Left common carotid artery plus branches (tissue), 1 donor: ENCODE measurements around a stretch of chr4.

DNA sequence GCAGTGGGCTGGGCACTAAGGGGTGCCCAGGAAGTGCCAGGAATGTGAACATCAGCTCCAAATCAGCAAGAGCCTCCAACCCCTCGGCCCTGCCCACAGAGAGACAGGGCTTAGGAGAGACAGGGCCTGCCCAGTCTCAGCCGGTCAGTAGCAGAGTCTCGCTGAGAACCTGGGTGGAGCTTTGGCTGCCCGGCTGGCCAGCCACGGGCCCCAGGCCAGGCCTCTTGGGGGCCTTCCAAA lies 4.2 kb upstream of the MXD4 start:
- PRO-cap, result no peak

DNA sequence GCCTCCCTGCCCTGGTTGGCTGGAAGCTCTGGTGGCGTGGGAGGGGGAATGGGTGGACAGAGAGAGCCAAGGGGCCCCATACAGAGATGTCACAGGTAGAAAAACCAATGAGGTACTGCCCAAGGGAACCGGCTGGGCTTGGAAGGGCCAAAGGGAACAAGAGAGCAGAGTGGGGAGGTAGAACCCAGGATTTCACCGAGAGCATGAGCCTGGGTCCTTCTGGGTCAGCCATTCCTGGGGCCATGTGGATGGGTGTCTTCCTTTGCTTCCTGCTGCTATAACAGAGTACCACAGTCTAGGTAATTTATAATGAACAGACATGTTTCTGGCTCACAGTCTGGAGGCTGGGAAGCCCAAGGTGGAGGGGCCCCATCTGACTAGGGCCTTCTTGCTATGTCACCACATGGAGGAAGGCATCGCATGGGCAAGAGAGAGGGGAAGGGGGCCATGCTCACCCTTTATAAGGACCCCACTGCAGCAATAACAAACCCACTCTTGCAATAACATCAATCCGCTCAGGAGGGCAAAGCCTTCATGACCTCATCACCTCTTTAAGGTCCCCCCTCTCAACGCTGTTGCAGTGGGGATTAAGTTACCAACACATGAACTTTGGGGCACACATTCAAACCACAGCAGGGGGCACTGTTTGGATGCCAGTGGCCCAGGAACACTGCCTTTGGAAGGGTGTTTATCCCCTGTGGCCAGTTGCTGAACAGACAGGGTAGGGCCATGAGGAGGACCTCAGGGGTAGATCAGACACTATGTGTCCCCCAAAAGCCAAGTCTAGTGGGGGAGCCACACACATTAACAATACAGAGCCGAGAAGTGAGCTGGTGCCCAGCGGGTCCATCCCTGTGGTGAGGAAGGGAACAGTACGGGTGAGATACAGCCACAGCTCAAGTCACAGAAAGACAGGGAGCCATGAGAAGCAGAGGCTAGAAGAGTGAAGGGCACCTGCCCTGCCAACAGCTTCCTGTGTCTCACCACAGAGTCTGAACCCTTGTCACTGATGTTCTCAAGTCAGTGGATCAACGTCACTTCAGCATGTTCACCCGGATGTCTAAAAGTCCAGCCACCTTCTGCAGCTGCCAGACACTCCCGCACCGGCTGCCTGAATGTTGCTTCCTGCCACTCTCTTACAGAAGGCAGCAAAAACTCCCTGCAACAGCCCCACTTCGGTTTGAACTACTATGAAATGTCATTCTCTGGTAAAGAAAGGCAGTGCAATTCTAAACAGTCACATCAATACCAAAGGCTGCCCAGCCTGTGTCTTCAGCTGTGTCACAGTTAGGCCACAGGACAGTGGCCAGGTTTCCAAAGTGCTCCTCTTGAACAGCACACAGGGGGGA lies 19.7 kb upstream of the MXD4 start:
- PRO-cap, result no peak

DNA sequence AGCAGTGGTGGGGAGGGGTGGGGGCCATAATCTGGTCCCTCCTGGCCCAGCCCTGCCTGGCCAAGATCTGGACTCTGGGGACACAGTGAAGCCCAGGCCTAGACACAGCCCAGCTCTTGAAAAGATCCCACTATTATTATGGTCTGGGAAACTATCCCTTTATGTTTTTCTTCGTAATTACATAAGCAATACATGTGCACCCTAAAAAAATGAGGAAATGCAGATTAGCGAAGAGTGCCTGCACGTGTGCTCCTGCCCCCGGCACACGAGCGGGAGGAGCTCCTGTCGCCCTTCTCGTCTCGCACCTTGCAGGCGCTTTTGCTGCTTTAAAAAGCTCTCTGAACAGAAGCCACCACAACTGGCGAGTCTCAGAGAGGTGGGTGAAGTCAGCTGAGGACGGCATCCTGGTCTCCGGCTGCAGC lies 28.9 kb upstream of the MXD4 start:
- PRO-cap, result no peak

DNA sequence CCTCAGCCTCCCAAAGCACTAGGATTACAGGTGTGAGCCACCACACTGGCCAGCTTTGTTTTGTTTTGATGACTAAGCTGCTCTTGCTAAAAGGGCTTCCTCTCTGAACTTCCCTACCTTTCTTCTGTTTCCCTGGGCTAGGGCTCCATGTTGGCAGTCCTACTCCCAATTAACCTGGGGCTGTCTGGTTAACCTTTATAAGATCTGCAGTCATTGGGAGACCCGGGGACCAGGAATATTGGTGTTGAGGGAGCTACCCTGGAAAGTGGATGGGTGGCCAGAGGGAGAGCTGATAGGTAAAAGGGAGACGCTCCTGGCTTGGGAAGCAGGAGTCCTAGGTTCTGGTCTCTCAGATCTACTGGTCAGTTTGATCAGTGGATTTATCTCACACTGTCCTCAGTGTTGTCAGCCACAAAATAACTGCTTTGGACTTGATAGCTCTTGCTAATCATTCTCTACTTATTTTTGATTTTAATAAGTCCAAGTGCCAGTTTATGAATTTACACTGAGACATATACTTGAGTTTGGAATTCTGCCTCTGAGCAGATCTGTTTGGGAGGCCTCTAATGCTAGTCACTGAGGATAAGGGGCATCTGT lies 33.2 kb upstream of the FAM193A start:
- PRO-cap, result no peak

- PRO-cap, result unidirectional peak, minus-strand start at chr4:2537267; unidirectional peak, minus-strand start at chr4:2537612
Observed at GRCh38 chr4:2536804-2537997, 754 bp downstream of the FAM193A start.

GRCh38 chr4:2714257-2714731 lies 41.8 kb downstream of the TNIP2 start:
- PRO-cap, result no peak

- PRO-cap, result no peak
Observed at GRCh38 chr4:2745221-2745702, 10.9 kb downstream of the TNIP2 start.

DNA sequence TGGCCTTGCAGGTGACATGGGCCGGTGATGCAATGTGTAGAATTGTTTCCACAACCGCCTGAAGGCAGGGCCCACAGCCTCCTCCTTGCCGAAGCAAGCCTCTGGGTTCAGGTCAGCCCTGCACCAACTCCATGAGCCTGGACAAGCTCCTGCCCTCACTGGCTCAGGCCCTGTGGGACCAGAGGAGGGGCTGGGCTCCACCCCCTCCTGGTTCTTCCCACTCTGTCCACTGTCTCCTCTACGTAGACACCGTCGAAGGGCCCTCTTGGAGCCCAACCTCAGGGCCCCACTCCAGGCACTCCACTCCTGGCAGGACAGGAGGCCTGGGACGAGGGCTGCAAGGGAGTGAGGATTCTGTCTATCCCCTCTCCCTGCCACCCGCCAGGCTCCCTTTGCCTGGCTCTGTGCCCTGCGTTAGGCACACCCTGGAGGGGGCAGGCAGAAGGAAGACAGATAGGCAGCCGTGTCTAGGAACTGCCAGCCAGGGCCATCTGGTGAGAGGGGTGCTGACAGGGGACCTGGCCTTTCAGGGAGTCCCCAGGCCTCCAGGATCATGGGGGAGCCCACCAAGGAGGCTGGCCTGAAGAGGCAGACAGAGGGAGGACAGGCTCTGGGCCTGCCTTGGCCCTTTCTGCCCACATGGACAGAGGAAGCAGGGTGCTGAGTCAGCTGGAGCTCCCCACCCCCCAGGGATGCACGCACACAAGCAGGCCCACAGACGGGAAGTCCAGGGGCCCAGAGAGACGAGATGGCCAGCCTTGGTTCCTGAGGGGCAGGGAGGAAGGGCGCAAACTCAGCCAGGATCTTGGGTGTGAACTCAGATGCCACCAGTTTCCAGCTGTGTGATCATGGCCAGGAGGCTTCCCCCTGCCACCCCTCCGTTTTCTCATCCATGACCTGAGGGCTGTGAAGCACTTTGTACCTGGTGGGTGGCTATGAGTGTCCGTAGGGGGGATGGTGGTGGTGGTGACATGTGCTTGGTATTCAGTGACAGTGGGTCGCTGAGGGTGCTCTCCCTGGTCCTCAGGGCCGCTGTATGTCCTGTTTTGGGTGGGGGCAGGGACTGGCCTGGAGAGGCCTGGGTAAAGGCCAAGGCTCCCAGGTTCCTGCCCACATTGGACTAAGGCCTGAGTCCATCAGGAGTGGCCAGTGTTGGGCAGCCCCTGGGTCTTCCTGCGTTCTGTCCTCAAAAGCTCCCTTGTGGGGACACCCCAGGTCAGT lies 1.7 kb downstream of the SH3BP2 start:
- PRO-cap, result no peak

- PRO-cap, result no peak
Observed at GRCh38 chr4:2796034-2797113, 3.5 kb downstream of the SH3BP2 start.

DNA sequence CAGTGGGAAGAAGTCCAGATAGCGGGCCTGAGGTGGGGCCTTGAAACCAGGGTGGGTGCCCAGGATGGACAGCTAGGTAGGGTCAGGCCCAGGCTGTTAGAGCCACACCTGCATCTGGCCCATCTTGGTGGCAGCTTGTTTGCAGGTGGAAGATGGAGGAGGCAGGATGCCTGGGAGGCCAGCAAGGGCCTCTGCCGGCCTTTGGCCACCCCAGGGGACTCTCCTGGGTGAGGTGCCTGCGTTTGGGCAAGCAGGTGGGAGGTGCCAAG lies 24.5 kb downstream of the SH3BP2 start:
- PRO-cap, result no peak

GRCh38 chr4:2860545-2861317 lies 17.1 kb downstream of the ADD1 start:
- PRO-cap, result no peak

- PRO-cap, result no peak
Observed at GRCh38 chr4:2867650-2868875, 24.4 kb downstream of the ADD1 start.

GRCh38 chr4:2936757-2937663 lies 2.4 kb upstream of the MFSD10 start:
- PRO-cap, result no peak

GRCh38 chr4:3037763-3038498 lies 36.5 kb upstream of the HTT start:
- PRO-cap, result no peak

DNA sequence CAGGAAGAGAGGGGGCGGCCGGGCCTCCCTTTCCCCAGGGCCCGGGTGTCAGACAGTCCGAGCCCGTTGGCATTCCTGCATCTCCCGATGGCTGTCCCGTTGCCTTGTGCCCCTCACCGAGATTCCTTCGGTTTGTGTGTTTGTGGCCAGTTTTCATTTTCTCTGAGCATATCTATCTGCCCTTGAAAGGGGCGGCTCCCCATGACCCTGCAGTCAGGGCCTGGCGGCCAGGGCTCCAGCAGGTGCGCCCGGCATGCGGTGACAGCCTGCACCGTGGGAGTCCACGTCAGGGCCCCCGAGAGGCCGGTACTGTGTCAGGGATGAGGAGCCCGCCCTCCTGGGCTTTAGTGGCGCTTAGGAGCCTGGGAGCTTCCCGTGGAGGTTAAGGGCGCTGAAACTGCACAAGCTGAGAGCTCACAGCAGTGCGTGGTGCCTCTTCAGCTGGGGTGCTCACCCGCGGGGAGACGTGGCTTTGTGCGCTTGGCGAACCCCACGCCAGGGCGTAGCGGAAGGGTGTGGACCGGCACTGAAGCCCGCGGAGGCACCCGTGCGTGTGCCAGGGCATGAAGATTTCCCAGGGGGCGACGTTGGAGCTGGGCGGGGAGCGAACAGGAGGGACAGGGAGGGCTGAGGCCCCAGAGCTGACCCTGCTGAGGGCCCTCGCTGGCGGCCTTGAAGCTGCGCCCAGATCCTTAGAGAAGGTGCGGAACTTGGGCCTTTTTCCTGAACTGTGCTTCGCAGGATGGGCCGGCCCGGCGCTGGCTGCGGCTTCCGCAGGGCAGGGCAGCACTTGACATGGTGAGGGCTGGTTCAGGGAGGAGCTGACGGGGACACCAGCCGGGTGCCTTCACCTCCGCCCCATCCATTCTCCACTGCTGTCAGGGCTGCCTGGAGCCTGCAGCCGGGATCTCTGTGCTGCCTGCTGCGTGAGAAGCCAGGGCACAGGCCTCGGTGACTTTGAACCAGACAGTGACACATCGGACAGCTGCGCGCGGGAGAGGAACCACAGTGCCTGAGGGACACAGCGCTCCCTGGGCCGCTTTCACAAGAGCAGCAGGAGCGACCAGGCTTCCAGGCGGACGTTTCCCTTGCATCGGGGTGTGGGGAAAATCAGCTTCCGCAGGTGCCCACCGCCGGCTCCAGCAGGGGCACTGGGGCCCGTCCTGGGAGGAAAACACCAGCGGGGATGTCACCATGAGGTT lies 33.0 kb upstream of the HTT start:
- PRO-cap, result unidirectional peak, plus-strand start at position 813 of the sequence

DNA sequence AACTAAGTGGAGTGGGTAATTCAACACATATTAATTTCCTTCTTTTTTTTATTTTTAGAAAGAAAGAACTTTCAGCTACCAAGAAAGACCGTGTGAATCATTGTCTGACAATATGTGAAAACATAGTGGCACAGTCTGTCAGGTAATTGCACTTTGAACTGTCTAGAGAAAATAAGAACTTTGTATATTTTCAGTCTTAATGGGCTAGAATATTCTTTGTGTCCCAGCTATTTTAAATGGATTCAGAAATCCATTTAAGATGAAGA lies 12.3 kb downstream of the HTT start:
- PRO-cap, result no peak

DNA sequence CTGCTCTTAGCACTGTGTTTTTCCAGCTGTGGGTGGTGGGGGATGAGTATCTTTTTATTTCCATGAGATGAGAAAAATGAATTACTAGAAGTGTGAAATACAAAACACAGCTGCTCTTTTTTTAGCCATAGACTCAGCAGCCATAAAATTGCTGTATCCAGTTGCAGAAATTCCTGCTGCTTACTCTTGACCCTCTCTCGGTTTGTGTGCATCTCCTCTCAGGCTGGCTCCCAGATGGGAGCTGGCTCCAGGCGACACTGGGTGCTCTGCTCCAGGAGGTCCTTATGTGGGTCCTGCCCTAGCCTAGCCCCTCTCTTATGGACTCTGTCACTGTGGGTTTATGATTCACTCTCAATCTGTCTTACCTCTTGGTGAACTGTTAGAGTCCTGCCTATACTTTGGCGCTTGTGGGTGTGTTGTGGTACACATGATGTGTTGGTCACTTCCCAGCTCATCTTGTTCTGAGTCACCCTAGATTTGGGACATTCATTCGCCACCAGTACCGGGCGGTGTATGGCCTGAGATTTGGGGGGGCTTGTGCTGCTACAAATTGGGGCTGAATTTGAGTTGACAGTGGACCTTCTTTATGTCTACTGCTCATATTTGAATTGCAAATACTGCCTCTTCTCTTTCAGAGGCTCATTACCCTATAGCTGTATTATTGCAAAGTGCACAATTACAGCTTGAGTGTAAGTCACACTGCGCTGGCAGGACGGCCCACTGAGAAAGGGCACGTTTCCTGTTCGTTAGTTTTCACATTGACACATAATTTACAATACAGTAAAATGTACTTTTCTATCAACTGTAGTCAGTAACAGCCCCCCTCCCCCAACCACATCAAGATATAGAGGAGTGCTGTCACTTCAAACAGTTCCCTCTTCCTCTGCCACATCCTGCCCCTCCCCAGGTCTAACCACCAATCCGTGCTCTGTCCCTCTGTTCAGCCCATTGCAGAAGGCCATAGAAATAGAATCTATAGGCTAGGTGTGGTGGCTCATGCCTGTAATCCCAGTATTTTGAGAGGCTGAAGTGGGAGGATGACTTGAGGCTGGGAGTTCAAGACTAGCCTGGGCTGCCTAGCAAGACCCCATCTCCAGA lies 46.9 kb upstream of the MSANTD1 start:
- PRO-cap, result no peak

GRCh38 chr4:3235047-3235932 lies 13.7 kb upstream of the MSANTD1 start:
- PRO-cap, result no peak

- PRO-cap, result no peak
Observed at GRCh38 chr4:3316167-3316549, 23.3 kb downstream of the RGS12 start.

DNA sequence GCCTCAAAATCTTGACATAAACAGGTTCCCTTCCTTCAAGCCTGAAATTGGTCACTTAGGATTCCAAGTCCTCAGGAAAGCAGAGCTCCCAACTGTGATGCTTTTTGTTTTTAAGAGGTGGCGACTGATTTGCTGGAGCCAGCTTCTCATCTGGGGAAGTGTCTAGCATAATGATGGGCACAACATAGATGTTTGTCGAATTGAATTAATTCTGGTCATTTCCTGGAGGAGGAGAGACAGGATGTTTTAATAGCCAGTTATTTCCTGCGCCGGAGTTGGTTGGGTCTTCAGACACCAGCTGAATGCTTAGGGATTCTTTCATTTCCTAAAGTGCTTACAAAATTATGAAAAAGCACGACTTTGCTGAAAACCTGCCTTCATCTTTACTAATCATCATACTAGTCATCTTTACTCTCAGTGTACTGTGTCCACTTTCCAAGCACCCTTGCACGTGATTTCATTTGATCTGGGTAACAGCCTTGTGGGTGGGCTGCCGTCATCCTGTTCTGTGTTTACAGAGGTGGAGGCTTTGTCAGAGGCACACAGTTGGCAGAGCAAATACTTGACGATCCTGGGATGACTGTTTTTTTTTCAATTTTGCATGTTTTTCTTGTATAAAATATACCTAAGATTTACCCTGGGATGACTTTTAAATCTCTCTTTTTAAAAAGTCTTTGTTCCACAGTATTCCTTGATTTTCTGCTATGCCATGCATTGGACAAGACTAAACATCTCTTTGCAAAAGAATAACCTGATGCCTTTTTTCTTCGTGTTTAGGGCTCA lies 49.5 kb downstream of the RGS12 start:
- PRO-cap, result no peak